Foreskin fibroblast (primary cell): ENCODE results near the genes MMP14 and REM2.

DNA sequence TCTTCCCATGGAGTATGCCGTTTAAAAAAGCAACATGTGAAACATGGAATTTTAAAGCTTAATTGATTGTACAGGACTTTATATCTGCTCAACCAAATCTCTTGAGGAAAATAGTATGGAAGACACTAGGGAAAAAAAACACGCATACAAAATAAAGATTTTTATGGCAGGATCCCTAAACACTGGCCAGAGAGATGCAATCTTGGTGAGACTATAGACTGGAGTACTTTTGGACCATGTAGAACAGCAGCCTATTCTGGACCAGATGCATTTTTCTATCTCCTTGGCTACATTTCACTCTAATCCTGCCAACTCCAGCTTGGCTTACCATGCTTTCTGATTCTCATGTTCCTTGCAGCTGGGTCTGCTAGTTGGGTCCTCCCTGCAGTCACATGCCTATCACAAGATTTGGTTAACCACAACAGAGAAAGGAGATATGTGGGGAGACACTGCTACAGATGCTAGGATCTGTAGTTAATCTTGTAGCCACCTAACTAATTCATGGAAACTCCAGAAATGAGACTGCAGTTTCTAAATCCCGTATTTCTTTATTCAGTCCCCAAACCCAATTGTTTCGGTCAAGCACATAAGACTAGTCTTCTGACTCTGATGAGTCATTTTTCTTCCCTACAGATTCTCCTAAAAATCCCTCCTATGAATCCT is 410.8 kb downstream of the DAD1 start:
- RRBS: no CpG with 5 or more reads among the region's 4 CpGs

GRCh38 chr14:22265651-22266225 is 323.3 kb downstream of the DAD1 start:
- RRBS: no CpG with 5 or more reads among the region's 5 CpGs

DNA sequence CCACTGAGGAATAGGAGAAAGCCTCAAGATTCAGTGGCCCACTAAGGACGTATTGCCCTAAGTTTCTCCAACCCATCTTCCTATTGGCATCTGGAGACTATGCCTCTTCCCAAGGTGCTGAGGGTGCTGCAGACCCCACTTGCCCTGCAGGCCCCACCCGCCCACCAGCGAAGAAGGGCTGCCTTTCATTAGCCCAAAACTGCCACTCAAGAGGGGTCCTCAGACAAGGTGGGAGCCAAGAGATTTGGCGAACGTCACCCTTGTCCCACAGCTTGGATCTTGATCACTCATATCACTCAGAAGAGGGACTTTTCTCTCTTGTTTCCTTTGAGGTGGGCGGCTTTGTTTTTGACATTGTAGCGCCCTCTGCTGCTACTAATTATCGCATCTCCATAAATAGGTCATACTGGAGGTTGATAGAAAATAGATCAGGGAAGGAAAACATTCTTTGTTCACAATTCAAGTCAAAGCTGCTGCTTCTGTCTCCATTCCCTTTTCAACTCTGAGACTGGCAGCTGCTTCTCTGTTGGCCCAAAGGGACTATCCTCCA is 116.1 kb downstream of the DAD1 start:
- RRBS: no CpG with 5 or more reads among the region's 8 CpGs

- RRBS: no CpG with 5 or more reads among the region's 13 CpGs
Observed at GRCh38 chr14:22508487-22509648, 80.2 kb downstream of the DAD1 start.

DNA sequence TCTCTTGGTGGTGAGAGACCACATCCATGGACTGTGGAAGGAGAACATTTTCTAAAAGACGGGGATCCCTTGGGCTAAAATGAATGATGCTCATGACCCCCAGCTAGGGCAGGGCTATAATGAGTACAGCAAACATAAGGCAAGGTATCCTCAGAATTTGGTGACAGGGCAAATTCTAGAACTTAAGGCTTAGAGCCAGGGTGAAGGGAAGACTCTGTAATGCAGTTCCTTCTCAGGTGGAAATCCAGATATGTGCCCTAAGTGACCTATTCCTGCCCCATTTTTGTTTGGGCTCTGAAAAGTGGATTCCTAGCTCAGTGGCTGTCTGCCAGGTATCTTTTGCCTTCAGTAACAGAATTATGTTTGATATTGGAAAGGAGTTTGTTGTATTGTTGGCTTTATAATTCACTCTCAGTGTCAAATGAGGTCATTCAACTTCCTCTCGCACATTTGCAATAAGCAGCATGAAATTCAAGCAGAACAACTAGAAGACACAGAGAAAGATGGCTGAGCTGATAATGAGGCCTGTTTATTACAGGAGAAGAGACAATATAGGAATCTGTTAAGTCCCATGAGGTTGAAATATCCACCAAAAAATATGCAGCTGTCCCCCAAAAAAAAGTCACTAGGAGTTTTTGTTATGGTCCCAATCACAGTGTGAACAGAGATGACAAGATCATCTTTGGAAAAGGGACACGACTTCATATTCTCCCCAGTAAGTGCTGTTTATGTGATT is 76.7 kb downstream of the DAD1 start:
- RRBS: no CpG with 5 or more reads among the region's 3 CpGs

DNA sequence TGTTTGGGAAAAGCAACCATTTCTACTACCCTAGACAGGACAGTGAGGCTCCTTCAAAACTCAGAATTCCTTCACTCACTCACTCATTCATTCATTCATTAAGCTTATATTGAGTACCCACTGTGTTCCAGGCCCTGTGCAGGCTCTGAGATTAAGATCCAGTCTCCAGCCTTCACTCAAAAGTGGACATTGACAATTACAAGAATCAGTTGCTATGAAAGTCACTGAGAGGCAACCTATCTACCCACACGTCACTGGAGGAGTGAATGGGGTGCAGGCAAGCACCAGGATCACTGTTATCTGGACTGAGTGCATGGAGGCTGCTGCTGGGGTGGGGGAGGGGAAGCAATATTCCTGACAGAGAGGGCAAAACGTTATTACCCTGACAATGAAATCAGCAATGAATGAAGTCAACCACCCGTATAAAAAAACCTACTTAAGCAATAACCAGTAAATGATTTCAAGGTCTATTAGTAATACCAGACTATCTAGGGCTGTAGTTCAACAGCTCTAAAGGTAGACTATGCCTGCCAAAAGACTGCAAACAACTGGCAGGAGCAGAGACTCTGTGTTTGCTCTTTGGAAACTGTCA is 17.8 kb downstream of the SLC7A7 start:
- RRBS: no CpG with 5 or more reads among the region's 3 CpGs

GRCh38 chr14:22836083-22836780 is at the start of gene MMP14:
Gene MMP14, plus strand, starts transcription at chr14:22836585.
- RRBS: no CpG with 5 or more reads among the region's 22 CpGs

- RRBS: no CpG with 5 or more reads among the region's 6 CpGs
Observed at GRCh38 chr14:22853528-22853714, 17.0 kb downstream of the MMP14 start.

DNA sequence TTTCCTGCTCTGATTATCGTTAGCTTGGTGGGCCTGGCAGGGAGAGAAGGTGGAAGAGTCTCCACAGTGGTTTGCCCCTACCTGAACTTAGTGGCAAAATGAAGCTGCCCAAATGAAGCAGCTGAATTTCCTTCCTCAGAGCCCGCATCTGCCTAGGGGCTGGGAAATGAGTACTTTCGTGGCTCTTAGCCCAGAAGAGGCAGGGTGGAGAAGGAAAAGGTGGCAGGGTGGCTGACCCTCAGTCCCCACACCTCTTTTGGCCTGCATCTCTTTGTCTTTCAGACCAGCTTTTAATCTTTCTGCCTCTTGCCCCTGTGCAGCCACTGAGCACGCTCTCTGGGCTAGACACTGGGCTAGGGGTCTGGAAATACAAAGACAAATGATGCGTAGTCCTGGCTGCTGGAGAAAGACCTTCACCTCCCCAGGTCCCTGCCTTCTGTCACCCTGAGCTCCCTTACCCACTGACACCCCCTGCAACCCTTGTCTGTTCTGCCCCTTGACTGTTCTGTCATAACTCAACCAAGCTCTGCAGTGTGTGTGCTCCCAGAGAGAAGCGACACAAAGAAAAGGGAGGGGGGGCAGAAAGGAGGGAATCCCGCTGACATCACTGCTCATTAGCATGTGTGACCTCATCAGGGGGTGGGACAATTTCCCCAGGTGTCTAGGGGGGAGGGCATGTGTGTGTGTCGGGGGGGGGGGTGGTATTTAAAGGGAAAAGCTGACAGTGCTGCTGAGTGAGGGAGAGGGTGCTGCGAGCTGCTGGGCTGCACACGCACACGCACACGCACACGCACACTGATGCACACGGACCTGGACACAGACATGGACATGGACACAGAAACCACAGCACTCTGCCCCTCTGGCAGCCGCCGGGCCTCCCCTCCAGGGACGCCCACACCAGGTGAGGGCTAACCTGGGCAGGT is at the start of gene REM2:
REM2 (plus strand) TSS at position 733 of the 923 bp plus-strand sequence.
- RRBS: 10% methylated on average over 2 of the region's 17 CpGs

GRCh38 chr14:22905195-22905671 is 13.7 kb downstream of the RBM23 start:
- RRBS: no CpG with 5 or more reads among the region's 12 CpGs

GRCh38 chr14:23056521-23056720 is 899 bp downstream of the CDH24 start:
- RRBS: 13% methylated on average over 1 of the region's 5 CpGs

DNA sequence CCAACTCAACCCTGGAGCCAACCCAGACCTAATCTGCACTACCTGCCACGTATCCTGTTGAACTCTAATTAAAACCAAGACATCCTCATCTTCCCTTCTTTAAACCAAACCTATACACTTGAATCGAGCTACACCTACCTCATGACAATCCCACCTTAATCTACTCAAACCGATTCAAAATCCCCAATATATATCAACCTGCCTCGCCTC is 860 bp downstream of the ACIN1 start:
- RRBS: no CpG with 5 or more reads among the region's 4 CpGs

DNA sequence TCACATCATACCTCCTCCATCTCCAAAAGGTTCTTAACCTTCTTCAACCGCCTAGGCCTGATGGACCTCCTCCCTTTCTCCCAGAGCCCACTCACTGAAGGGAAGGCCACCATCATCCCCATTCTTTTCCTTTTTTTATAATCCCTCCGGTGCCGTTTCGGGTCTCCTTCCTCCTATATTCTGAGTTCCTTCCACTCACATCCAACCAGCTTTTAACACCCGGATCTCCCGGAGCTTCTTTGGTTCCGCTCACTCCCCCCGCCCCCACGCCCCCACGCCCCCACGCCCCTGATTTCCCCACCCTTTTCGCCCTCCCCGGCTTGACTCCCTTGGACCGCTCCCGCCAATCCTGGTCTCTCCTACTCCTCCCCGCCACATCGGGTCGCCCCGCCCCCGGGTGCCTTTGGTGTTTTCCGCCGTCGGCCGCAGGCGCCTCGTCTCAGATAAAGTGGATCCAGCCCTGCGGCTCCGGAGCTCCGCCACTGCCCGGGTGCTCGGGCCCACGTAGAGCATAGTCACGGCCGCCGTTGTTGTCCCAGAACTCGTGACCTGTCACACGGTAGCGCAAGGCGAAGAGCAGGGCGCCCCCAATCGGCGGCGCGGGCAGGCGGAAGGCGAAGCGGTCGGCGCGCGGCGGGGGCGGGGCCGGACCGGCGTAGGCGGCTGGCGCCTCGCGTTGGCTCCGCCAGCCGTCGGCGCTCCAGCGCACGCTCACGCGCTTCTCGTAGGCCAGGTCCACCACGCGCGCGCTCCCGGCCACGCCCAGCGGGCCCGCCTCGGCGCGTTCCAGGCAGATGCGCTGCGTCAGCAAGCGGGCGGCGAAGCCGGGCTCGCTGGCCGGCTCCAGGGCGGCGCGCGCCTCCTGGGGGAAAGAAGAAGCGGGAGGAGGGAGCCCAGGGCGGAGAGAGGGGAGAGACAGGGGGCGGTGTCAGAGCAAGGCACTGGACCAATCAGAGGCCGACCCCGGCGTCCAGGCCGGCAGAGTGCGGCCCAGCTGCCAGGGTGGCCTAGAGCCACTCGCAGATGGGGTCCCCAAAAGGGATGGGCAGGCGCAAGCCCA is 1.3 kb downstream of the PPP1R3E start:
- RRBS: 2% methylated on average over 47 of the region's 102 CpGs

- RRBS: no CpG with 5 or more reads among the region's 18 CpGs
Observed at GRCh38 chr14:23323723-23324341, 2.6 kb downstream of the PABPN1 start.

DNA sequence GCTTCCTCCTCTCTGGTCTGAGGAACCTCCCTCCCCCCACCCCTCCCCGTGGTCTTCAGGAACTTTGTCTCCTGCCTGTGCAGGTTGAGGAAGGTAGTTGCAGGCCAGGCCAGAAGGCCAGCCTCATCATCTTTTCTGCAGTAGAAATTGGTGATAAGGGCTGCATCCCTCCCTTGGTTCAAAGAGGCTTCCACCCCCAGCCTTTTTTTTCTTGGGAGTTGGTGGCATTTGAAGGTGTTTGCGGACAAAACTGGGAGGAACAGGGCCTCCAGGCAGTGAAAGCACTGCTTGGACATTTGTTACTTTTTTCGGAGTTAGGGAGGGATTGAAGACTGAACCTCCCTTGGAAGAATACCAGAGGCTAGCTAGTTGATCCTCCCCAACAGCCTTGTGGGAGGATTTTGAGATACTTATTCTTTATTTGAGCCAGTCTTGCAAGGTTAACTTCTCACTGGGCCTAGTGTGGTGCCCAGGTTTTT is 3.1 kb downstream of the PABPN1 start:
- RRBS: no CpG with 5 or more reads among the region's 3 CpGs

- RRBS: no CpG with 5 or more reads among the region's 9 CpGs
Observed at GRCh38 chr14:23382642-23383266, 5.9 kb downstream of the CMTM5 start.

DNA sequence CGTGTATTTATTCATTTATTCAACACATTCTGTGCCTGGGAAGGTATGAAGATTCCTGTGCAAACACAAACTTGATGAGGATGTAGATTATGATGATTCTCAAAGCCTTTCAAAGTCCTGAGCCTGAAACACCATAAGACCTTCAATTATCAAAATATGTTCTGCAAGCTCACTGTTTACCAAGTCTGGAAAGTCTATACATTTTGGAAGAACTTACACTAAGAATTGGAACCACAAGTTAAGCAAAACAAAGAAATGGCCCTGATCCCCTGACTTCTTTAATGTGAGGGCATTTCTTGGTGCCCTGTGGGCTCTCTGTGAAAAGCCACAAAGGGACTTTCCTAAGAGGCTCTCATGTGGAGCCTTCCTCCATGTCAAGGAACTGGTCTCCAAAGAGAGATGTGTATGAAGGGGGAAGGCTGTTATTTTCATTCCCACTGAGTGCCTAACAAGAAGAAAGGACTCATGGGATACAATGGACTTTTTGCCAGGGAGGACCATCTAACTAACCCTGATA is 13.5 kb upstream of the MYH6 start:
- RRBS: no CpG with 5 or more reads among the region's 1 CpG

DNA sequence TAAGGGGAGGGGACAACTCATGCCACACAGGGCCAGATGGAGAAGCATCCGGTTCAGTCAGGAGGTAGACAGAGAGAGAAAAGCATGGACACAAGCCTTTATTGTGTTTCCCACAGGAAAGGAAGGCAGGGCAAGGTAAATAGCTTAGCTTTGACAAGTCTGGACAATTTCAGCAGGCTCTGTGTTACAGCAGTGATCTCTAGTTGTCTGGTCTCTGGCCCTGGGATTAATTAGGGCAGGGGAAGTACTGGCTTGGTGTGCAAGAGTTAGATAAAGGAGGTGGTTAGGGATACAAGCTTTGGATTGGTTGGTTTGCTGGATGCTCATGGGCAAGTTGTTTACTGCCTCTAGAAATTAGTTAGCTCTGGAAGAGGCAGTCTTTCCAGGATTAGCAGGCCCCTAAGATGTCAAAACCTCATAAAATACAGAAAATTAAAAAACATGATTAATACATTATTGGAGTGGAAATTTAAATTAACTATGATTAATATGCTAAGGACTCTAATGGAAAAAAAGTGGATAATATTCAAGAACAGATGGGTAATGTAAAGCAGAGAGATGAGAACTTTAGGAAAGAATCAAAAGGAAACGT is 15.0 kb upstream of the NGDN start:
- RRBS: no CpG with 5 or more reads among the region's 2 CpGs

- RRBS: 72% methylated on average over 3 of the region's 20 CpGs
Observed at GRCh38 chr14:23522839-23523648, 28.5 kb downstream of the ZFHX2 start.

DNA sequence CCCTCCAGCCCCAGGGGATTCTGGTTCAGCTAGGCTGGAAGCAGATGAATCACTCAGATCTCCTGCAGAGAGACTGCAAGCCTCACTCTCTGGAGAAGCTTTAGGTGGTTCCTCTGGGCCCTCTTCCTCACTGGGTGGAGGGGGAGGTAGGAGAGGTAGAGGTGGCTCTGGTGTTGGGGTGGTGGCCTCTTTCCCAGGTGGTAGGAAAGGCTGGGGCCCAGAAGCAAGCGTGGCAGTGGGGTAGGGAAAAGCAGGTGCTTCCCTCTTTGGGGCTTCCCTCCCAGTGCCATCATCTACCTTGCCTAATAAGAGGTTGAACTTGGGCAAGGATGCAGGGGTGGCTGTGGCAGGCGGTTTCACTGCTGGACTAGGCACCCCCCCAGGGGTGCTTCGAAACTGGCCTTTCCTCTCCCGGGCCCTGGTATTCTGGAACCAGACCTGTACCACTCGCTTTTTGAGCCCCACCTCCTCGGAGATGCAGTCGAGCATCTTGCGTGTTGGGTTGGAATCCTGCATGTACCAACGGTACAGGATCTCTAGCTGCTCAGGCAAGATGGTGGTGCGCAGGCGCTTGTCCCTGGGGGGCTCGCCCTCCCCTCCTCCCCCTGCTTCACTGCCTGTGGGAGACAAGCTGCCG is 27.6 kb downstream of the ZFHX2 start:
- RRBS: no CpG with 5 or more reads among the region's 13 CpGs